Gallbladder (tissue), 1 donor: ENCODE measurements around a stretch of chr14.

DNA sequence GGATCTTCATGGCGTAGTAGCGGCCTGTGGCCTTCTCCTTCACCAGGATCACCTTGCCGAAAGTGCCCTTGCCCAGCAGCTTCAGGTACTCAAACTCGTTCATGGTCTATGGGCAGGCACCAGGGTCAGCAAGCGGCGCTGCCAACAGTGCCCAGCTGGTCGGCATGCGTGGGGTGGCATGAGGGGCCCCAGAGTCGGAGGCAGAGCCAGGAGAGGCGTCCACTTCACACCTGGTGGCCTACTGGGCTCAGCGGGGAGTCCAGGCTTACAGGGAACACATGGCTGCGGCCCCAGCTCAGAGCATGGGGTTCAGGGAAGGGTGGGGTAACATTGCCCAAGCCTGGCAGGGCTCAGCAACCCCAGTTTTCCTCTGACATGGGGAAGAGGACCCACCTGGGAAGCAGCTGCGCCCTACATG is 20.4 kb downstream of the AKT1 start:
- PRO-cap, result no peak

GRCh38 chr14:104779889-104780294 is 15.7 kb downstream of the AKT1 start:
- PRO-cap, result no peak

DNA sequence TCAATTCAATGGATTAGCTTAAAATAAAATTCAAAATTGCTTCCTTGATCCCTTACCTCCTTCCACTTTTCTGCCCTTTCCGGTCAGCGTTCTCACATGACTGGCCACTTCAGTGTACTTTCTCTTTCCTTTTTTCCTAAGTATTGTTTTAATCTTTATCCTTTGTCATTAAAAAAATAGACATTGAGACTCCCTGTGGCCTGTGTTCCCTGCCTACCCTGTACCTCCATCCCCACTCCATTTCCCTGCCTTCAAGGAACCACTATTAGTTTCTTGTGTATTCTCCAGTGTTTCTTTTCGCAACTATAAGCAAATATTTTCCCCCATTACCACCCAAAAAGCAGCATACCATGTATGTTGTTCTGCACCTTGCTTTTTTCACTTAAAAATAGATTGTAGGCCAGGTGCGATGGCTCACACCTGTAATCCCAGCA is 13.4 kb downstream of the ZBTB42 start:
- PRO-cap, result no peak

- PRO-cap, result no peak
Measured at GRCh38 chr14:104894379-104894654, 29.2 kb downstream of the CEP170B start.

DNA sequence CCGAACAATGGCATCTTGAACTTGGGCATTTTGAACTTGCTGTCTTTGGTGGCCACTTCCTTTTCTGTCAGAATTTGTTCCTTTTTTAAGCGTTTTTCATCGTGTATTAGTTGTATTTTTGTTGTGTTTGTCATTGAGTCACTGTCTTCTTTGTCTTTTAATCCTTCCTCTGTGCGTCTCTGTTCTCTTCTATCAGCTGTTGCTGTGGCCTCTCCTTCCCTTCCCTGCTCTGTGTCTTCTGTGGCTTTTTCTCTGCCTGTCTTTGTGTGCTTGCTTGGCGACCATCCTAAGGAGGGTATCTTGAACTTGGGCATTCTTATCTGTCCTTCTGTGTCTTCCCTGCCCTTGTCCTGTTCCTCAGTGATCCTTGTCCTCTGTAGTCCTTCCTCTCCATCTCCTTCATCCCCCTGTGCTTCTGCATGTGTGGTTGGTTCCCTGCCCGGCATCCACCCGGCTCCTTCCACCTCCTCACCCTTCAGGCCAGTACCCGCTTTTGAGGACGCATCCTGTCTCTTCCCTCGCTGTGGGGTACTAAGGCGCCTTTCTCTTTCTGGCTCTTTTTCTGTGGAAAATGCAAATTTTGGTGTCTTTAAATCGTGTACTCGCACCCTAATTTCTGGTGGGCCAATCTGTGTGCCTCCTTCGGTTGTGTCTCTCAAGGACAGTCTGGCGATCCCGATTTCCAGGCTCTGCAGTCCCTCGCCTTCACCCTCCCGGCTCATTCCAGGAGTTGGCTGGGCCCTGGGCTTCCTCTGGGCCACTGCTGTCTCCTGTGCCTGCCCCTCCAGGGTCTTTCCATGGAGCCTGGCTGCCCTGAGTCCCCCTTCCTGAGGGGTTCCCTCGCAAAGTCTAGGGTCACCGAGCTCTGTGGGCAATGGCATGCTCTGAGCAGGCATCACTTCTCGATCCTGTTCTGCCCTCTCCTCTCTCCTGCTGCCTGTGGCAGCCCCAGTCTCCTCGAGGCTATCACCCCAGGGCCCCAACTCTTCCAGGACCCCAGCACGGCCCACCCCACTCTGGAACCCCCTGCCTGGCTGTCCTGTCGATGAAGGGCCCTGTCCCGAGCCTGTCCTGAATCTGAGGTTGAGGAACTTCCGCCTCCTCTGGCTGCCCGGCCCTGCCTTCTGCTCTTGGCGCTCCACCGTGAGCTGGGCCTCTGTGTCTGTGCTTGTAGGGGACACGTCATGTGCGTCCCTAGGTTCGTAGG is 24.4 kb downstream of the AHNAK2 start:
- PRO-cap, result no peak

DNA sequence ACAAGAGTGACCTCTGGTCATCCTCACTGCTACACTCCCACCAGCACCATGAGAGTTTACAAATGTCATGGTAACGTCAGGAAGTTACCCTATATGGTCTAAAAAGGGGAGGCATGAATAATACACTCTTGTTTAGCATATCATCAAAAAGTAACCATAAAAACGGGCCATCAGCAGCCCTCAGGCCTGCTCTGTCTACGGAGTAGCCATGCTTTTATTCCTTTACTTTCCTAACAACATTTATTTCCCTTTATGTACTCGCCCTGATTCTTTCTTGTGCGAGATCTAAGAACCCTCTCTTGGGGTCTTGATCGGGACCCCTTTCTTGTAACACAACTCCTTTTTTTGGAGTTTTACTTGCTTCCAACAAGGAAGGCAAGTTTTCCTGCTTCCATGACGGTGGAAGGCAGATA is 11.8 kb upstream of the CDCA4 start:
- PRO-cap, result no peak

DNA sequence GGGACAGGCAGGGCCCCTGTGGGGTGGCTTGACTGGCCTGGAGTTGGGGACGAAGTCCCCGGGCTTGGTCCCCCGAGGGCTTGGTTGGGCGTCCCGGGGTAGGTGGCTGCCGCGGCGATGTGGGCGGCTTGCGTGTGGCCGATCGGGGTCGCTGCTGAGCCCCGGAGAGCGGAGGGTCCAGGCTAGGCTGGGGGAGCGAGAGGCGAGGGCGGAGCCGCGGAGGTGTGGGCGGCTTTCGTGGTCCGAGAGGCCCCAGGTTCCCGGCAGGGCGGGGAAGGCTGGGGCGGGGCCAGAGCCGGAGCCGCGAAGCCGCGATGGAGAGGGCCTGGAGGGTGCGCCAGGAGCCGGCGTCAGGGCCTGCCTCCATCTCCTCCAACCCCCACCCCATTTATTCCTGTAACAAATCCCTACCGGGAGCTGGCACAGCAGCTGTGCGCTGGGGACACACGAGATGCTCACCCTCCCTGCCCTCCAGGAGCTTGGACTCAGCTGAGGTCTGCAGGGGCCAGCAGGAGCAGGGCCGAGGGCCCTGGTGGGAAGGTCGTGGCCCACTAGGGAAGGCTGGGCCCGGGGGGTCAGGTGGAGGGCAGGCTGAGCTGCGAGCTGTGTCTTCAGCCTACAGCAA is 28.6 kb upstream of the GPR132 start:
- PRO-cap, result bidirectional peak, plus-strand start at position 292 of the sequence, minus-strand start at position 262 of the sequence

- PRO-cap, result no peak
Measured at GRCh38 chr14:105176914-105177601, 4.1 kb downstream of the NUDT14 start.

DNA sequence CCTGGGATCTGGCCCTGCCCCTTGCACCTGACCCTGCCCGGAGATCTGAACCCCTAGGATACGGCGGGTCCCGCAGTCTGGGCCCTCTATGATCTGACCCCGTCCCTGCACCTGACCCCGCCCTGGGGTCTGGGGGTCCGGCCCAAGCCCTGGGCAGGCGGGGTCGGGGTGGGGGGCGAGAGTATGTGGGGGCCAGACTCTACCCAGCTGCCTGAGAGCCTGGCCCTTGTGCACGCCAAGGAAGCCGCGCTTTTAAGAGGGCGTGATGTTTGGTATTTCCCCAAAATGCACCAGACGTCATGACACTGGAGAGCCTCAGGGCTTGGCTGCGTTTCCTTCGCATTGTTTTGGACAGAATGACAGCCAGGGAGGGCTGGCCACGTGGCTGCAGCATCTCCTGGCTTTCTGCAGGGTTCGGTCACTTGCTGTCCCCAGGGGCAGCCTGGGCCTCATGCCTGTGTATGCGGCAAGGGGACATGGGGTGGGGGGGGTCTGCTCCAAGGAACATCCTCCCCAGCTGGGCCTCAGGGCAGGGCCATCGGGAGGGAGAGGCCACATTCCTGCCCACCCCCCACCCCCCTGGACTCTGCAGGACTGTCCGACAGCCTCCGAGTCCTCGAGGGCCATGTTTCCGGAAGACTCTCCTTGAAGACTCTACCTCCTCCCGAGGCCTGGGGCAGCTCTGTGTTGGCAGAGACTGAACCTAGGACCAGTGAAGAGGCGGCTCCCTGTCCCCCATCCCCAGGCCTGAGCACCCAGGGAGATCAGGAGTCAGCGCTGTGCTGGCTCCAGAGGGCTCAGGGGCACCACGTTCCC is 16.2 kb upstream of the NUDT14 start:
- PRO-cap, result no peak

DNA sequence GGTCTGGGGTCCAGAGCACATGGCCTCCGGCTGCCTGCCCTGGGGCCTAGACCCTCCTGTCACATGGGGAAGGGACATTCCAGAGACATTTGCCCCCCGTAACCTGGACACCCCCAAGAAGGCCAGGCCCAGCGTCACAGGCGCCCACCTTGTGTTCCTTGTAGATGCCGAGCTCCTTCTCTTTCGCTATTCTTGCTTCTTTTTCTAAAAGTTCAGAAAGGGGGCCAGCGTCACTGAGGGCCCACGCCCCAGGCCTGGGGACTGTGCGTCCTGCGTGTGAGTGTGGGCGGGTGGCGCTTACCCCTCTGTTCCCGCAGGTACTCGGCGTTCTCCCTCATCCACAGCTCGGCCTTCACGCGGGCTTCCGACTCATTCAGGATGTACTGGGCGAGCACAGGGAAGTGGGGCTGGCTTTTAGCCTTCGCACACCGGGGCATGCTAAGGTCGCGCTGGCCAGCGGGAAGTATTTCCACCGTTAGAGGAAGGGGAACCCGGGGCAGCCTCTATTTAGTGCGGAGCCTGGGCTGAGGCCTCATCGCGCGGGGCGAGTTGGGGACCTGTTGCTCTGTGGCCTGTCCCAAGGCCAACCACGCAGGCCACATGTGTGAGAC is 29.4 kb upstream of the BTBD6 start:
- PRO-cap, result no peak

- PRO-cap, result no peak
Measured at GRCh38 chr14:105223201-105223792, 25.0 kb upstream of the BTBD6 start.

DNA sequence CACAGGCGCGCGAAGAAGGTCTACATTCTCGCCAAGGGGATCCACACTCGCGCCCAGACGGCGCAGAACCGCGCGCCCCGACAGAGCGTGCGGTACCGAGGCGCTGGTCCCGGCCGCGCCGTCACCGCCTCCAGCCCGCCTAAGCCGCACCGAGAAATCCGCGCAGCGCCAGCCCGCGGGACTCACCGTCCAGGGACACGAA is 640 bp downstream of the BRF1 start:
- PRO-cap, result no peak

DNA sequence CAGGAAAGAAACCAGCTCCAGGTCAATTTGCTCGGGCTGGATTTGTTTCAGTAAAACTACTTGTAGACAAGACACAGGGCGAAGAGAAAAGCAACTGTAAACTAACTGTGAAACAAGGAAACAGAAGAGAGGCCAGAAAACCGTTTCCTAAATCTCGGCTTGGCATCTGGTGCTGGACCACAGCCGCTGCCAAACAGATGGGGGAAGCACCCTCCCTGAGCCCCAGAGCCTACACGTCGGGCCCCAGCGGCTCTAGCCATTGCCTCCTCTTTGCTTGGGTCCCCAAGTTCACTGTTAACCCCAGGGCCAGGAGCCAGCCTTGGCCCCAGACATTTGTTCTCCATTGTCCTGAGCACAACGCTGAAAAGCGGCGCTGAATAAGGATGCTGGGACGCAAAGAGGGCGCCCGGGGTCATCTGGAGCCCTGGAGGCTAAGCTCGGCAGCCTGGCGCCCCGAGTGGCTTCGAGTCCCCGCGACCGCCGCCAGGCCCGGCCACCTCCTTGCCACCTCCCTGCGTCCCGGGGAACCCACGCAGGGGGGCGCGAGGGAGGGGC is 826 bp upstream of the PACS2 start:
- PRO-cap, result no peak

DNA sequence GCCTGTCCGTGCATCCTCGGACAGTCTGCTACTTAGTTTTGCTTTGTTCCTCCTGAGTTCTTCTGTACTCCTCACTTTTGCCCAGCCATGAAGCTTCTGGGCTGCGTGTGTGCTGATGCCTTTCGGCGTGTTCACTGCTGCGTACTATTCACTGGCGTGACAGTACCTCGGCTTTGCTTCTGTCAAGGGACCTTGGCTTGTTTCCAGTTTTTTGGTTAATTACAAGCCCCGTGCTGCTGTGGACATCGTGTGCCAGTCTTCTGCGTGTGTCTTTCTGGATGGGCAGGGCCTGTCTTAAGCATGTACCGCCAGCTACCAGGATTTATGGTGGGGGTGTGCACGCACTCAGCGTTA is 2.5 kb downstream of the PACS2 start:
- PRO-cap, result no peak

DNA sequence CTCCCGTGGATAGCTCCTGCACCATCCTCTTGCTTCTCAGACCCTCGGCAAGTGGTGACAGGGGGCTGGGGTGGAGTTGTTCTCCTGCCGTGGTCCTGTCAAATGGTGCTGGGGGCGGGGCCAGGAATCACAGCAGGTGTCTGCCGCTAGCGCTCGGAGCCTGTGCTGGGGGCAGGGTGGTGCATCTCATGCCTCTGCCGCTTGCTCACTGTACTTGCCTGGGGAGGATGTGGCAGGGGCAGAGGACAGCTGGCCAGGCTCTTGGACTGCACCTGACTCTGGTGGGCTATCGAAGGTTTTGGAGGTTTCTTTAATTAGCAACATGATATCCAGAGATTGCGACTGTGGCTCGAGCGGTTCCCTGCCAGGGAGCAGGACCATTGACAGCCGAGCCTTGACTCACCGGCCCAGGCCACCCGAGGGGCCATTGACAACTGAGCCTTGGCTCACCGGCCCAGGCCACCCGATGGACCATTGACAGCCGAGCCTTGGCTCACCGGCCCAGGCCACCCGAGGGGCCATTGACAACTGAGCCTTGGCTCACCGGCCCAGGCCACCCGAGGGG is 12.9 kb downstream of the PACS2 start:
- PRO-cap, result no peak

GRCh38 chr14:105398661-105399133 is 359 bp downstream of the TEX22 start:
- PRO-cap, result no peak

DNA sequence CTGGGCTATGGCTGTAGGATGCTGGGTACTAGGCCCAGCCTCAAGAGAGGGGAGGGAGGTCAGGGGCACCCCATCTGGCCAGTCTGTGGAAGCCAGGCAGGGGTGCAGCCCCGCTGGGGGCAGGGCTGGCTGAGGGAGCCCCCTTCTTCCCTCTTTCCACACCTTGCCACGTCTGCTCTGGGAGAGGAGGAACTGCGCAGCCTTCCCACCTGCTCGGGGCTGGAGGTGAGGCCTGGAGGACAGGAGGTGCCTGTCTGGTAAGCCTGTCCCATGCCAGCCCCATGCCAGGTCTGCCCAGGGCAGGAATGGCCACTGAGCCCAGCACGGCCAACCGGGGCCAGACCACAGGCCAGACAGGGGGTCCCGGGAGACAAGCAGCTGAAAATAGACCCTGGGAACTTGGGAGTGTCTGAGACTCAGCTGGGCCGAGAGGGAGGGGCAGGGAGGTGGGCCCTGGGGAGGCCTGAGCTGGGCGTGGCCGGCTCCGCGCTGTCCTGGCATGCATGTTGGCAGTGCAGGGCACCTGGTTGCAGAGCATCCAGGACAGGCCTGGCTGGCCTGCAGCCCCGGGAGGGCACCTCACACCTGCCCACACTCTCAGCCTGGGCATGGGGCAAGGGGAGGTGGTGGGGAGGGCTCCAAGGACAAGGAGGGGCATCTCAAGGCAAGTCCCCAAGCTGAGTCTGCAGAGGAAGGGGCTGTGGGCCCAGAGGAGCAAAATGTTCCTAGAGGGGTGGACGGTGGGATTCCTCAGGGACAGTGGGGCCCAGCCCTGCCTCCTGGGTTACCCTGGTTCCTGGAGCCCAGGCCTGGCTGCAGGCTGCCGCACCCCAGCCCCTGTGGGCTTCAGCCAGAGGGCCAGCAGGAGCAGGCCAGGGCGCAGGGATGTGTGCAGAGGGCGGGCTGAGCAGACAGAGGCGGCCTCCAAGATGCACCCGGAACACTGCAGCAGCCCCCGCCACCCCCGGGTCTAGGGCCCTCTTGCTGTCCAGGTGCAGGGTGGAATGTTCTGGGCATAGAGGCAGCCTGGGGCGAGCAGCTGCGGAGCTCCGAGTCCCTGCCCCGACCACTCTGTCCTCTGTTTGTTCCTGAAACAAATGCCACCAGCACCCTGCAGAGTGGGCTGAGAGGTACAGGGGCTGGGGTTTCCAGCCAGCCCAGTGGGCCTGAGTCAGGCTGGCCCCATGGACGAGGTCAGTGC is 3.2 kb upstream of the CRIP1 start:
- PRO-cap, result bidirectional peak, plus-strand start at position 527 of the sequence, minus-strand start at position 386 of the sequence

DNA sequence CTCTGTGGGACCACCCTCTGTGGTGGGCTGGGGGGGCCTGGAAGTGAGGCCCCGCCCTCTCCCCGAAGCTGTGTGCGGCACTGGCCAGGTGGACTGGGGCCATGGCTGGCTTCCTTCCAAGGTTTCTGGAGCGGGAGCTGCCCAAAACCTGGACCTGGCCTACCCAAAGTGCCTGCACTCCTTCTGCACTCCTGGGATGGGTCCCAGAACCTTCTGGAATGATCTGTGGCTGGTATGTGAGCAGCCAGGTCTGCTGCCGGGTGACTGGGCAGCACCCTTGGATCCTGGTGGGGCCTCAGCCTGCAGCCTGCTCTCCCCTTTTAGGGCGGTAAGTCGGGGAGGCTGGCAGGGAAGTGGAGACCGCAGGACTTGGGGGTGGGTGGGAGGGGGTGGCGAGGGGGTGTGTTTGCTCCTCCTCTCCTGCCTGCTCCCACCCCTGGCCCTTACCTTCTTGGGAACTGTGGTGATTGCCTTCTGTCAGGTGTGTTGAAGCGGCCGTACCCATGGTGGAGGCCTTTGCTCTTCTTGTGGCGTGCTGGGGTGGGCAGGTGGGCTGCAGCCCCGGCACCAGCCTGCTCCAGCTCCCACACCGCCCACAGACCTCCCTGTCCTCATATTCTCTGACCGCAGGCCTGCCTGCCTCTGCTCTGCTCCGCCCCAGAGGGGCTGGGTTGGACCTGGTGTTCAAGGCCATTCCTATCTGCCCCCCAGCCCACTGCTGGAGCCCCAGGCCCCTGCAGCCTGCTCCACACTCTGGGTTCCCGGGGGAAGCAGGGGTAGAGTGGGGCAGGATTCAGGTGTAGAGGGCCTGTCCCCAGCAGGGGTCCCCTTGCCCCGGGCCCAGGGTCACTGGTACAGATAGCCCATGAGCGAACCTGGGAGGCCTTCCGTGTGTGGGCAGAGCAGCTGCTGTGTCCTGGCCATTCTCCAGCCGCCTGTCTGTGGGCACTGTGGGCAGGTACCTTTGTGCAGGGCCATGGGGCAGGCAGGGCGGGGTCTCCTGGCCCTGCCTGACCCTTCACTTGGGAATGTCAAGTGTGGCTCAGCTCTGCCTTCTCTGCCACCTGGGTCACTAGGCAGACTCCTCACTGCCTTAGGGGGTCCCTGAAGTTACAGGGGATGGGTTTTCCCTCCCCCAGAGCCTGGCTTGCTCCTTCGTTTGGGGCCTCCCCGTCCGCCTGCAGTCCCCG is 5.1 kb downstream of the TEDC1 start:
- PRO-cap, result no peak

DNA sequence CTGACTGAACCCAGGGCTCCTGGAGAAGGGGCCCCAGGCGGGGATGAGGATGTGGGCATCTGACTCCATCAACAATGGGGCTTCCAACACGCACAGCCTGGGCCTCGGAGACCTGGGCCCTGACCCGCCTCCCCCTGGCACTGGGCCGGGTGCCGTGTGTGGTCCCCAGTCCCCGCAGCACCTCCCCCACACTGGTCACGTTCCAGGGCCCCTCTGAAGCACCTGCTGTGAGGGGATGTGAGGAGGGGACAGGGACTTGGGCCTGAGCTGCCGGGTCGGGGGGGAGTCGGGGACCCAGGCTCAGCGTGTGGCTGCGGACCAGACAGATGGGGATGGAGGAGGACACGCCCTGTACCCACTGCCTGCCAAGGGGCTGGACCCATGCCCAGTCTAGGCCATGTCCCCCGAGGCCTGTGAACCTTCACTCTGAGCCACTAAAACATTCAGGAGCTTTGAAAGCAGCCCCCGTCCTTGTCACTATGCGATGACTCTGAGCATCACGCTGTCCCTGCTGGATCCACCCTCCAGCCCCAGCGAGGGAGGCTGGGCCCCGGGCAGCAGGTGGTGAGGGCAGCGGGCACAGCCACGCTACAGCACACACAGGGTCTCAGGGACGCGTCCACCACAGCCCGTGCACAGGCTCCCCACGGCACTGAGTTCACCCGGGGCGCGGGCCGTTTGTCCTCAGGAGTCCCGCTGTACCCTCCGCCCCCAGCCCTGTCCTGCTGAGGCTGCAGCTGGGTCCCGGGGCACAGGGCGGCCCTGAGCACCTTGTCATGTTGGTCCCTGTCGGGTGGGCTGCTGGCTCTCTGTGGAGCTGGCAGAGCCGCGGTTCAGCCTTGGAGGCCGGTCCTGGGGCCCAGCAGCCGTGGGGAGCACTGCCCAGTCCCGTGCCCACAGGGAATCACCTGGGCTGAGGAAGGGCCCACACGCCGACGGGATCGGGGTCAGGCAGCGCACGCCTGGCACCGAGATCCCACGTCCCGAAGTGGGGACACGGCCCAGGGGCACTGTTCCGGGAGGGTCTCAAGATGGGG is 46.0 kb downstream of the TMEM121 start:
- PRO-cap, result no peak

DNA sequence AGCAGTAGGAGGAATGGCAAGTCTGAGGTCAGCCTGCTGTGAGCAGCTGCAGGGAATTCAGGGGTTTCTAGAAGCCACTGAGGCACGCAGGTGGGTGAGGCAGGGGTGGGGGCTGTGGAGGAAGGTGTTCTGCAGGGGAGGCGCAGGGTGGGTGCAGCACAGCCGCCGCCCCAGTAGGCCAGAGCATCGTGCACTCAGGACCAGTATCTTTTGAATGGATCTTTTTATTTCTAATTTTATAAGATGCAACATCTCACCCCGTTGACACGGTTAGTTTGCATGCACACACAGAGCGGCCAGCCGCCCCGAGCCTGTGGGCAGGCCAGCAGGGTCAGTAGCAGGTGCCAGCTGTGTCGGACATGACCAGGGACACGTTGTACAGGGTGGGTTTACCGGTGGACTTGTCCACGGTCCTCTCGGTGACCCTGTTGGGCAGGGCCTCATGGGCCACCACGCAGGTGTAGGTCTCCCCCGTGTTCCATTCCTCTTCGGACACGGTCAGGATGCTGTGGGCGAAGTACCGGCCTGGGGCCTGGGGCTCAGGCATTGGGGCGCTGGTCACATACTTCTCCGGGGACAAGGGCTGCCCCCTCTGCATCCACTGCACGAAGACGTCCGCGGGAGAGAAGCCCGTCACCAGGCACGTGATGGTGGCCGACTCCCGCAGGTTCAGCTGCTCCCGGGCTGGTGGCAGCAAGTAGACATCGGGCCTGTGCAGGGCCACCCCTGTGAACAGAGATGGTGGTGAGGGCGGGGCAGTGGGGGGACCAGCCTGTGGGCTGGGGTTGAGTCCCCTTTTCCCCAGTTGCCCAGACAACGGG is 327.8 kb downstream of the TMEM121 start:
- PRO-cap, result no peak